RPMI7951 (cell line): ENCODE results near the genes TMEM45B, PRDM10 and ST14.

DNA sequence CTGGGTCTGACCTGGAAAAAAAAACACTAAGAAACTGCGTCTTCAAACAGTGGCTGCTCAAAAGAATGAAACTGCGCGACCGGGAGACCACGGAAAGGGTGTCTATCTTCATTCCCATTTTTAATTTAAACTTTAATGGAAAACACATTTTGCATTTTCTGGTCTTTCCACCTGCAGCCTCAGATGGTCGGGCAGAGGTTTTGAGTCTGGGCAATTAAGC lies 83.4 kb downstream of the FLI1 start:
- RAMPAGE, long total RNA, result no peak

DNA sequence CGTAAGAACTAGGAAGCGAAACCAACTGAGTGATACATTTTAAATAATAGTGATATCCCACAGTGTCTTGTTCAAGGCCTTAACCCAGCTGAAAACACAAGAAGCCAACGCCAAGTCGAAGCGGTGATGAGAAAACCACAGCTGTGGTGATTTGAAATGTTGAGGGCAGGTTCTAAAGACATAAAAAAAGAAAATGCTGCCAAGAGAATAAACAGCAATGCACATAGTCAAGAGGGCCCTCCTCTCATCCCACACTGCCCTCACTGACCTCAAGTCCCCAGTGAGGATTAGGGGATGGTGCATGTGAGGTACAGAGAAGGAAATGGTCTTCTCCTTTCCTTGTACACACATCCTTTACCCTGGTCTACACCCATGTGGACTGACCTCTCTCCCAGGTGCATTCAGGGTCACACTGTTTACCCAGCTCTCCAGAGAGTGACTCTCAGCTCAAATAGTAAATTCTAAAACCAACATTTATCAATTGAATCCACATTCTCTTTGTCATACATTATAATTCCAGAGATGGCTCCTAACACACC lies 25.4 kb downstream of the KCNJ1 start:
- RAMPAGE, long total RNA, result no peak

GRCh38 chr11:128891834-128892431 lies 777 bp downstream of the KCNJ5 start:
- RAMPAGE, long total RNA, result no peak

GRCh38 chr11:129035180-129035668 lies 92.6 kb upstream of the TP53AIP1 start:
- RAMPAGE, long total RNA, result no peak

DNA sequence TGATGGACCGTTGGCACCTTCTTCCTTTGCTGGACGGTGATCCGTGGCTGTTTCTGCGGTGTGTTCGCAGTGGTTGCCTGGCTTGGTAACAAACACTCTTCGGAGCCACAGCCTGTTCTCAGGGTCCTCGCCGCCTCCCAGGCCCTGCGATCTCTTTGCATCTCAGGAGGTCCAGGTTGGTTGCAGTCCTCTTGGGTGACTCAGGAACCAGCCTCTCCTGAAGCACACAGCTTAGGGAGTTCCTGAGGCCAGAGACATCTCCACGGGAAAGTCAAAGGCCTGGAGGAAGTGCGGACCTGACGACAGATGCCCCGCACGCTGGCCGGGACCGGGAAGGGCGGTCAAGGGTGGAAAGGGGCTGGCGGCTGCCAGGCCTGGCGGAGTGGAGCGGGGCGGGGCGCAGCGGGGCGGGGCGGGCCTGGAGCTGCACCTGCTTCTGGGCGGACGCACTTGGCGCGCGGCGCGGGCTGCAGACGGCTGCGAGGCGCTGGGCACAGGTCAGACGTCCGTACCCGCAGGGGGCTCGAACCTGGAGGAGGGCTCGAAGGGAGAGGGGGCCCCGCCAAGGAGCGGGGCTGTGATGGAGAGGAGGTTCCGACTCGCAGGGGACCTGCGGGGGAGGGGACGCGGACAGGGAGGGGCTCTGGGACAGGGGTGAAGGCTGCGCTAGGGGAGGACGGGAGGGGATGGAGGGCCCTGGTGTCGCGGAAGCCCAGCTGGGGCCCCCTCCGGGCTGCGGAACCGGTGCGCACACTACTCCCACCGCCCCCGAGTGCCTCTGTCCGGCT lies at the start of gene TMEM45B:
Gene TMEM45B (plus strand): TSS at position 447 of the 788 bp plus-strand sequence.
- RAMPAGE, long total RNA, result no peak

- RAMPAGE, long total RNA, result no peak
These were observed 38.8 kb downstream of the TMEM45B start for GRCh38 chr11:129854297-129855093.

DNA sequence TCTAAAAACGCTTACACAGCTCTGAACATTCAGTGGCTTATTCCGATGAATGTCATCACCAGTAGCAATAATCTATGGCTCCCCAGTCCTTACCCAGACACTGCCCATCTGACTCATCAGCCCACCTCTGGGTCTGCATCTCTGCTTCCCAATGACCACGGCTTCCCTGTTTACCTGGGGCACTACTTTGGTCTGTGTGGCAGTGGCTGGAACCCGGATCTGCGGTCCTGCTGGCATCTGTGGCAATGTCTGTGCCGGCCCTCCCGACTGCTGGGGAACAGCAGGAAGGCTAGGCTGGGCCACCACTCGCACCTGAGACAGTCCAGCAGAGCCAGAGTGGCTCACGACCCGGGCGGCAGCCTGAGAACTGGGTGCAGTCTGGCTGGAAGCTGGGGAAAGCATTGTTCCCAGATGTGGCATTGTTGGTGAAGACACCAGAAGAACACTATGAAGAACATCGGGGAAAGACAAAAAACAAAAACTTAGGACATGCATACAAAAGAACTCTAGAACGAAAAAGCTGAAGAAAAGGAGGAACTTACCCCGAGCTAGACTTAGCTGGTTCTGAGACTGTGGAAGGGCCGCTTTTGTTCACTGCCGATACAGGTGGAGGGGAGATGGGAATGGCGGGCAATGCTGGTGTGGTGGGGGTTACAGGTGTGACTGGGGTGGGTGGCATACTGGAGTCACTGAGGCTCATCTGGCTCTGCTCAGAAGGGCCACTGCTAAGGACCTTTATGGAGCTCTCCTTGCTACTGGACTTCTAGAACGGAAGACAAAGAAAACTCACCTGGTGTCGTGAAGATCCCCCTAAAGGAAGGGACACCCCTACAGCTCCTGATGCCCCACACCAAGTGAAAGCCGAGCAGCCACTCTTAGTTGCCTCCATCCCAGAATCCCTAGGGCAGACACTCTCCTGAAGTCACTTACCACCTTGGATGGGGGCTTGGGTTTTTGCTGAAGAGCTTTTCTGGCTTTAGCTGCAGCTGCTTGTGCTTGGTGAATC lies 21.5 kb downstream of the NFRKB start:
- RAMPAGE, long total RNA, result no peak

DNA sequence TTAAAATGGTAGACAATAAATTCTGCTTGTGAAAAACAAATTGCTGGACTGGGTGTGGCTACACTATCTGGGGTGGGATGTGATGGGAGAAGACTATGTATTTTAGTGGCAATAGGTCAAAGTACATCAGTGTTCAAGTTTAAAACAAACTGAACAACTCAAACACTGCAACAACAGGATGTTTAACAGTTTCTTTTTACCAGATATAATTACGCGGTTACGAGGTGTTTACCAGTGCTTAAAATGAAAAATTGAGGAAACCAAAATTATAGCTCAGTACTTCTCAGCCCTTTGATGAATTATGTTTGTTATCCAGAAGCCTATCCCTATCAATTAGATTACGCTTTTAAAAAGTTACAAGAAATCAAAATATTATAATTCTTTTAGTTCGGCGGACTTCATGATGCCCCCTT lies 3.2 kb downstream of the PRDM10 start:
- RAMPAGE, long total RNA, result no peak

- RAMPAGE, long total RNA, result no peak
These were observed at the start of gene PRDM10 for GRCh38 chr11:130002674-130003481. PRDM10 (minus strand) TSS chr11:130002835.

DNA sequence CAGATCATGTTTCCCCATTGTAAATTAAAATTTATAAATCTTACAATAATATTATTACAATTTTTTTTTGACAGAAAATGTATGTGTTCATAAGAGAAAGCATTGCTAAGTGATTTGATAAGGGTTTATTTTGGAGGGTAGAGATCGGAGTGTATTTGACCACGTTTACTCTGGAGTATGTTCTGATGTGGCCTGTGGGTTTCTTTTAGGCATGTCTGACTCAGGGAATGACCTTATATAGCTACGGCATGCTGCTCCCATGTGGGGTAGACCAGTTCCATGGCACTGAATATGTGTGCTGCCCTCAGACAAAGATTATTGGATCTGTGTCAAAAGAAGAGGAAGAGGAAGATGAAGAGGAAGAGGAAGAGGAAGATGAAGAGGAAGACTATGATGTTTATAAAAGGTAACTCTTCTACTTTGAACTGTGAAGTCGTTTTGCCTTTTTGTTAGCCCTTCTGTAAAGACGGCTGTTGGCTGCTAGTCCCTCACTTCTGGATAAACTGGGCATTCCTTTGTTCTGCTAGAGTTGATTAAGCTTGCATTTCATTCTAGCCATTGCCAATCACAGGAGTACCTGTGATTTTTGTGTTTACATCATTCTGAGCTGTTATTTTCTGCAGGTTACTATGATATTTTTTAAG lies 38.1 kb upstream of the ST14 start:
- RAMPAGE, long total RNA, result no peak

DNA sequence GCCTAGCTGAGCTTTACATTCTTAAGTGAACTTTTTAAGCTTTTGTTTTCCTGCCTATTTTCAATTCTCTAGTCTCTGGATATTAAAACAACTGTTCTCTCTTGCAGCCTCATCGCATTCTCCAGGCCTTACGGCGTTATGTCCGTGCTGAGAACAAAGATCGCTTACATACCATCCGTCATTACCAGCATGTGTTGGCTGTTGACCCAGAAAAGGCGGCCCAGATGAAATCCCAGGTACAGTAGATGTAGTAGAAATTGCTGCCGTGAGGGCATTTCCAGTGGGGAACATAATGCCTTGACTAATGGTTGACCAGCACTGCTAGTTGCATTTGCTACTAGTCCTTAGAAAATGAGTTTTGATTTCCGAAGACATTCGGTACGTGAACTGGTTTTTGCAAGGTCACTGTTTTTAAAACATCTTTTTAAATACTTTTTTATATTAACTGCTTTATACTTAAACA lies 29.6 kb upstream of the ST14 start:
- RAMPAGE, long total RNA, result no peak

GRCh38 chr11:130145233-130145869 lies 14.2 kb upstream of the ST14 start:
- RAMPAGE, long total RNA, result no peak

DNA sequence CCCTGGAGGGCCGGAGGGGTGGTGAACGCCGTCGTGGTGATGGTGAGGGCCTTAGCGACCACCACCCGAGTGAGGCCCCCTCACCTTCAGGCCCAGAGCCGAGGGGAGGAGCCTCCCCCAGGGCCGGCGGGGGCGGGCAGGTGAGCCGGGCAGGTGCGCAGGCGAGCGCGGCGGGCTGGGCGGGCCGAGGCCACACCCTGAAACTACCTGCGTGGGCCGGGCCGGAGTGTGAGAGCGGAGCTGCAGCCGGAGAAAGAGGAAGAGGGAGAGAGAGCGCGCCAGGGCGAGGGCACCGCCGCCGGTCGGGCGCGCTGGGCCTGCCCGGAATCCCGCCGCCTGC lies at the start of gene ST14:
Gene ST14 (plus strand): TSS at position 229 of the 340 bp plus-strand sequence.
- RAMPAGE, long total RNA, result no peak

DNA sequence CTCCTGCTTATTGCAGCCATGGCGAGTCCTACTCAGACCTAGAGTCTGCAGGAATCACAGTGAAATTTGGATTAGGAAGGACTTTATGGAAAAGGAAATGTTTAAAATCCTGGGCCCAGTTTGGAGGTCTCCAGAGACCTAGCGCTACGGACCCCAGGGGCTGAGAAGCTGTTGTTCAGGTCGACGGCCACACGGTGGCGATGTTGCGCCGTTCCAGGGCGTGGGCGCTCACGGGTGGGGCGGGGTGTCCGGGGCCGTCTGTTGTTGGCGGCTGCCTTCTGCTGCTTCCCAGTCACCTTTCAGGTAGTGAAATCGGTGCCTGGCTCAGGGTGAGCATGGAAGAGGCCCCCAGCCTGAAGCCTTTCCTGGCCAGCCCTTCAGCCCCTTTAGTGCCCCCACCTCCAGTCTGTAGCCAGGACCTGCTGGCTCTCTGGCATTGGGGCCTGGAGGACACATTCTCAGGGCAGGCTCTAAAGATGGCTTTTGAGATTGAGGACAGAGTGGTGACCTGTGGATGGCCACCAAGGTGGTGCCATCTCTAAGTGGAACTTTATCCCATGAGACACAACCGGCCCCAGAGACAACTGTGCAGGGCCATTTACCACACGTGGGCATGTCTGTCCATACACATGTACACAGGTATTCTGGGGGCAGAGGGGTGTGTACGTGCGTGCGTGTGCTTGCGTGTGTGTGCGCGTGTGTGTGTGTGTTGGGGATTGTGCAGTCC lies 53.6 kb downstream of the ST14 start:
- RAMPAGE, long total RNA, result no peak

GRCh38 chr11:130420784-130421392 lies 7.5 kb downstream of the ADAMTS8 start:
- RAMPAGE, long total RNA, result no peak

GRCh38 chr11:130434387-130434781 lies 6.0 kb upstream of the ADAMTS8 start:
- RAMPAGE, long total RNA, result no peak

GRCh38 chr11:130449610-130450638 lies 1.5 kb downstream of the ADAMTS15 start:
- RAMPAGE, long total RNA, result no peak

GRCh38 chr11:130477872-130478141 lies 29.4 kb downstream of the ADAMTS15 start:
- RAMPAGE, long total RNA, result no peak

DNA sequence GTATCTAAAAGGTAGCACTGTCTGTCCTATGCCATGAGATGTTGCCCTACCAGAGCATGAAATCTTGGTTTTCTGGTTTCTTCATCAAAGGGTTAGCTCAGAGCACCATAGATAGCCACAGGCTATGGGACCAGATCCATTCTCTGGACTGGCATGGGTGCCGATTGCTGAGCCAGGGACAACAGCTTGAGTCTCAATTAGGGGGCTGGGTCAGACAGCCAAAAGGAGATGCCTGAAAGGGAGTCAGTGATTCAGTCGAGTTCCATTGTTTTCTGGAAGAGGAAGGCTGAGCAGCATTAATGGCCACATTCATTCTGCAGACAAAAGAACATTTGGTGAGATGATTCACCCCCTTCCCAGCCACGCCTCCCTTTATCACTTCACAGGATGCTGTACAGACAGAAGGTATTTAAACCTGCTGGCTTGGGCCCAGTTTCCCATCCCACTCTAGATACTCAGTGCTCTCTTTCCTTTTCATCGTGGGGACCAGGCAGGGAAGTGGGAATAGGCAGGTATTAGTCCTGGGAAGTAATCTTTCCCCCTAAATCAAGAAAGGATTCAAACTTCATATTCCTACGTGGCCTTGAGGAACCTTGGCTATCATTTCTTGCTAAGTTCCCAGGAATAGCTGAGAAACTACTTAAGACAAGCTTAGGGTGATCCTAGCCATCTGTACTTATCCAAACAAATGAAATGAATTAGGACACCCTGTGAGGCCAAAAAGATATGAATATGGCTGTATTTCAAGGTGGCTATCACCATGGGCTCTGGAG lies 132.0 kb downstream of the ADAMTS15 start:
- RAMPAGE, long total RNA, result no peak

GRCh38 chr11:130672281-130672866 lies 223.9 kb downstream of the ADAMTS15 start:
- RAMPAGE, long total RNA, result no peak